Paraaortic lymph node (tissue), 1 donor: Measurements from ENCODE around the genes PIAS2 and CTIF.

DNA sequence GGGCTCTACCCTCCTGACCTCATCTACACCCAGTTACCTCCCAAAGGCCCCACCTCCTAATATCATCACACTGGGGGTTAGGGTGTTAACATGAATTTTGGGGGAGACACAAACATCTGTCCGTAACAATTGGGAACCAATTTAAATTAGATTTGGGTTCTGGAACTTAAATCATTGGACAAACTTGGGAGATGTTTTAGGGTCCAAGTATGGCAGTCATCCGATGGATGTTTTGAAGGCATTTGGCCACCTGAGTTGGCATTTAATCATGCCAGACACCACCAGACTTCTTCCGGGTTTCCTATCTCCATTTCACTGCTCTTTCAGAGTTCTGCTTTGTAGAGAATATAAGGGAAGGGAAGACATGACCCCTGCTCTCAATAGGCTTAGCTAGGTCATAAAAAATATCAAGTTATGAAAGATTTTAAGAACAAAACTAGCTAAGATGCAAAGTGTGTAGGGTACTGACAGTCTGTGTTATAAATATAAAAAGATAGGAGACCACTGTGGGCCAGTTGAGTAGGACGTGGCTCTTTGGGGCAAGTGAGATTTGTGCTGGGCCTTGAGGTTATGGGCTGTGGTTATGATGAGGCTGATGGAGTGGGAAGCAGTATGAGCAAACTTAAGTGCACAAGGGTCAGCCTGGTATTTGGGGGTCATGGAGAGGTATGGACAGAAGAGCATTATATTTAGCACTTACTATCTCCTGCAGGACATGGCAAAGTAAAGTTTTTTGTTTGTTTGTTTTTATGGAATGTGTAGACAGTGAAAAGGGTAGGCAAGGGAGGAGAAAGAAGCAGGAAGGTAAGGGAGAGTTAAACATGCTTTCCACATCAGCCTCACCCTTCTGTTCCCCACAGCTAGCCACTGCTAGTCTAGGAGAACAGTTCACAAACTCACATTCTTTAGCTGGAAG lies 70.0 kb downstream of the SETBP1 start:
- PRO-cap = no peak

DNA sequence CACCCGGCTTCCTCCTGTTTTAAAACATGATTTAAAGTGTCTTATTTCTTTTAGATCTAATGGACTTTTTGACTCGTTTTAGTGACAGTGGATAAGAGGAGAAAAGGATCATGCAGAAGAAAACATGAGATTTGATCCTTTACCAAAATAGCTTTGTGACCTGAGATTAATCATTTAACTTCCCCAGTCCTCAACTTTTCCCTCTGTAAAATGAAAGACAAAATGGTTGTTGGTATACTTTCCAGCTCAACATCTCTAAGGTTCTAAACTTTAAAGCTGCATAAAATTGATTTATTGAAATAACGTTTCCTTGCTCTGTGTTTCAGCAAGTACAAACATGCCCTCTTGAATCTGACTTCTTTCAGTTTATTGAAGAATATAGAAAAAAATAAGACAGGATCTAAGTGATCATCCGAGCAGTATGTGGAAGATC lies 108.4 kb downstream of the SETBP1 start:
- PRO-cap = no peak

GRCh38 chr18:45836179-45836568 lies 10.7 kb downstream of the SIGLEC15 start:
- PRO-cap = no peak

- PRO-cap = no peak
Observed at GRCh38 chr18:46067406-46067872, 4.6 kb downstream of the PSTPIP2 start.

DNA sequence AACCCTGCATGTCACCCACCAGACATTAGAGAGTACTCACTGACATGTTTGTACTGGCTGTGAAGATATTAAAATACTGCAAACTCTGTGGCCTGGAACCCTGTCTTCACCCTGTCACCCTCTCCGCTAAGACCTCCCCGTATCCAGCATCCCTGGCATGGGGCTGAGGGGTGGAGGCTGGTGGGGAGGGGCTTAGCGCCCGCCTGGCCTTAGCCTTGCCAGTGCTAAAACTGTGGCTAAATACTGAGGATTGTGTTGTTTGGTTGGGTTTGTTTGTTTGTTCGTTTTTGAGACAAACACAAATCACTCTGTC lies 1.9 kb downstream of the PSTPIP2 start:
- PRO-cap = no peak

- PRO-cap = no peak
Observed at GRCh38 chr18:46424893-46425570, 91.2 kb downstream of the RNF165 start.

DNA sequence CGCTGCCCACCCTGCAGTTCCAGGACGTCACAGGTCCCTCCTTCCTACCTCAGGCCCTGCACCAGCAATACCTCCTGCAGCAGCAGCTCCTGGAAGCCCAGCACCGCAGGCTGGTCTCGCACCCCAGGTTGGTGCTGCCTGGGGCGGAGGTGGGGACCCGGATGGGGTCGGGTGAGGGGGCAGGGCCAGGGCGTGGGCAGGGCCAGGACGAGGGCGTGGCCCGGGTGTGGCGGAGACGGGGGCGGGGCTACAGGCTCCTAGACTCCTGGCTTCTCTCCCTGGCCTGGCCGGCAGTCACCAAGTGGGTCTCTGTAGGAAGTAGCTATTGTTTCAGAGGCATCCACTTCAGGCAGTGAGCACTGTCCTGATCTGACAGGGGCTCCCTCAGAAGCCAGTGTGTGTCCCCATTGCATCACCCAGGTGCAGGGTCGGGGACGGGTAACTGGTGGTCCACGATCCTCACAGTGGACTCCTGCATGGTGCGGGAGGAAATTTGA lies 99.6 kb downstream of the RNF165 start:
- PRO-cap = no peak

DNA sequence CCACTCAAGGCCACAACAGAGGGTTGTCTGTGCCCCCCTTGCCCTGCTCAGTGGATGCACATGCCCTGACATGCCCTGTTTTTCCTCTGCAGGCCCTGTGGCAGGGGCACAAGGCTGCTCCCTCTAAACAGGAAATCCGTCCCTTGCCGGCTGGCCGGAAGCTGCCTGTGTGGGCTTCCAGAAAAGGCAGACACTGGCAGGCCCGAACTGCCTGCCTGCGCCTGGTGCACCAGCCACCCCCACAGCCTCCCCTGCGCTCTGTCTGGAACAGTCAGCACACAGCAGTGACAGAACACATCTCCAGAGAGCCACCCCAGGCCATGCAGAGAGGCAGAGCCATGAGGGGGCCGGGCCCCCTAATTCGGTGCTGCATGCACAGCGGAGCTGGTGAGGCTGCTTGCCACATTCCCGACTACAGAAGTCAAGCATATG lies 33.5 kb downstream of the LOXHD1 start:
- PRO-cap = no peak

DNA sequence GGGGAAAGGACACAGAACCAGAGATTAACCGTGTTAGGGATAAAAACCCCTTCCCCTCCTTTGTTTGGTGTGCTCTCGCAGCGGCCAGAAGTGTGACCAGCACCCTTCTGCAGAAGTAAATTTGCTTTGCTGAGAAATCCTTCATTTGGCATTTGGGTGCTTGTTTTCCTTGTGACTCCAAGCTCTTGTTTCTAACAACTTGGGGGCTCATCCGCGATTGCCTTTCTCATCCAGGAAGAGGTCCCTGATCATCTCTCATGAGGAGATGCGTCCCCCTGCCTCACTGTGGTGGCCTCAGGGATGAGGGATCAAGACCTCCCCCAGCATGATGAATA lies 48.8 kb downstream of the PIAS2 start:
- PRO-cap = no peak

- PRO-cap = bidirectional peak, plus-strand start at chr18:46917602, minus-strand start at chr18:46917438
Observed at GRCh38 chr18:46916741-46917569, at the start of gene PIAS2. PIAS2 (minus strand) TSS chr18:46917507.

GRCh38 chr18:47022953-47023313 lies 12.5 kb downstream of the ELOA2 start:
- PRO-cap = no peak

DNA sequence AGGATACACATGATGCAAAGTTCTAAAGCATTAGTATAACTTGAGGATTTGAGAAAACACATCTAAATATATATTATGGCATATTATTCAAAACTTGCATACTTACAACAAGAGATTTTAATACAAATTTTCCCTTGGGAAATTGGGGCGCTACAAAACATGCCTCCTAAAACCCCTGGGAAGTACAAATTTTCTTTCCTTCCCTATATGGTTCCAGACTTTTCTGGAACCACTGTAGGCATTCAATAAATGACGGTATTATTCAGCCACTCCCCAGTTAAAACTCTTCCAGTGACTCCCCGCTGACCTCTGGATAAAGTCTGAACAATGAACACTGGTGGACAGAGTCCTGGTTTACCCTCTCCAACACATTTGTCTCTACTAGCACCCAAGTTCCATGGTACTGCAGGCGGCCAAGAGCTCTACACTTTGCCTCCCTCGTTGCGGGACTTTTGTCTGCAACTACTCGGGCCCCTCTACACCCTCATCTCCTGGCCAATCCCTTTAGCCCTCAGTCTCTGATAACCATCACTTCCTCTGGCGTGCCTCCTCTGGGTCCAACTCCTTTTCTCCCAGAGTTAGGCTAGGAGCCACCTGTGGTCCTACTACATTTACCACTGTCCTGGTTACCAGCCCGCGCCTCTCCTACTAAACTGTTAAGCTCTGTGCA lies 998 bp downstream of the HDHD2 start:
- PRO-cap = no peak

GRCh38 chr18:47953425-47954116 lies 23.1 kb upstream of the SMAD2 start:
- PRO-cap = no peak

DNA sequence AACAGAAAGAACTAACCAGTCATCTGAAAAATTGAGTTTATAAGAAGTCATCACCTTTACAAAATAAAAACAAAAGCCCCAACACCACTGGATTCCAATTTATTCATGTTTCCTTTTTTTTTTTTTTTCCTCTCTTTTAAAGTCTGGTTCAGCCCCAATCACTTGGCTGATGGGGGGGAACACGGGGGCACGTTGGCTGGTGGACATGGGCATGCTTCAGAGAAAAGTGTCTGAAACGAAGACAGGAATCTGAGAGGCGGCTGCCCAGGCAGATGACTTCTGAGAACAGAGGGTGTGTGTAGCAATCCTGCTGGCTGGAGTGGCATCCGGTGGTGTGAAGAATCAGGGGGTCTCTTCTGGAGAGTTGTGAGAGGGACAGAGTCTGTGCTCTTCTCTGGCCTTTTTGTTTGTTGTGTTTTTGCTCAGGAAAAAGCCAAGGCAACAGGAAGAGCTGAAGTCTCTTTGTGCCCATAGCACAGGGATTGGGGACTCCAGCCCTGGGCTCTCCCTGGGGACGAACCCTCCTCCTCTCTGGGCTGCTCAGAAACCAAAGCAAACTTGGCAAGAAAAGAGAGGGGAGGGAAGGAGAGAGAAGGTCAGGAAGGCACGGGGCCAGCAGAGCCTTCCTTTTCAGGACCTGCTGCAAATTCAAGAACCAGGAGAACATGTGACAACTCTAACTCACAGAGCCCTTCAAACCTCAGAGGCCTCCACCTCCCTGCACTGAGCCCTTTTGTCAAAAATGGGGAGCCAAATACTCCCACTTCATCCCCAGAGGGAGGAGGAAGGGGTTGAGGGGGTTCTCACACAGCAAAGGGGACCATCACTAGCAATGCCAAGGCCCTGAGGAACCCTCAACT lies 97.0 kb upstream of the SMAD2 start:
- PRO-cap = no peak

- PRO-cap = no peak
Observed at GRCh38 chr18:48099988-48100467, 169.6 kb upstream of the SMAD2 start.

DNA sequence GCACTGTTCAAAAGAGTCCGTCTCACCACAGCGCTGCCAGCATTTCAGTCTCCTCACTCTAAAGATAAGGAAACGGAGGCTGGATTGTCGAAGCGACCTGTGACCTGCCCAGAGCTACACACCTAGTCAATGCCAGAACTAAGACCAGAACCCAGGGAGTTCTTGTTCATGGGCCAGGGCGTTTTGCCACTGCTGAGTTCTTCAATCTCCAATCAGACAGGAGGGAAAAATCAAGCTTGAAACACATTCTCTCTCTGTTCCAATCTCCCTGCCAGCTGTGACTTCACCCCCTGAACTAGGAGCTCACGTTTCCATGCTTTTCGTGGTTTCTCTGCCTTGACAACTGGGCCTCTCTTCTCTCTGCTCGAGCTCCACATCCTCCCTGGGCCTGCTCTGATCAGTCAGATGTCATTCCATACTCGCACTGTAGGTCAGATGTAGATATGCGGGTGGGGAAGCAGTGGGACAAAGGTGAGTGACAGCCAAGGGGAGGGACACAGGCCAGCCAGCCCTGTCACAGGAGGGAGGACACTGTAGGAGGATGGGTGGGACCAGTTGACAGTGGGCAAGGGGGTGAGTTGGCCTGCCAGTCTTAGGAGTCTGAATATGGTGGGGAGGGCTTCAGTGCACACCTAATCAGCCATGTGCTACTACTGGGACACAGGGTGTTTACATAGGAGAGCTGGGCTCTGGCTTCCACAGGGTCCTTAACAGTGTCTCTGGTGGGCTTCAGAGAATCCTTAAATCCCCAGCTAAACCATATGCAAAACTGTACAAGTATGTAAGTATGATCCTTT lies 221.2 kb upstream of the SMAD2 start:
- PRO-cap = no peak

GRCh38 chr18:48455570-48456768 lies 46.8 kb upstream of the ZBTB7C start:
- PRO-cap = no peak

DNA sequence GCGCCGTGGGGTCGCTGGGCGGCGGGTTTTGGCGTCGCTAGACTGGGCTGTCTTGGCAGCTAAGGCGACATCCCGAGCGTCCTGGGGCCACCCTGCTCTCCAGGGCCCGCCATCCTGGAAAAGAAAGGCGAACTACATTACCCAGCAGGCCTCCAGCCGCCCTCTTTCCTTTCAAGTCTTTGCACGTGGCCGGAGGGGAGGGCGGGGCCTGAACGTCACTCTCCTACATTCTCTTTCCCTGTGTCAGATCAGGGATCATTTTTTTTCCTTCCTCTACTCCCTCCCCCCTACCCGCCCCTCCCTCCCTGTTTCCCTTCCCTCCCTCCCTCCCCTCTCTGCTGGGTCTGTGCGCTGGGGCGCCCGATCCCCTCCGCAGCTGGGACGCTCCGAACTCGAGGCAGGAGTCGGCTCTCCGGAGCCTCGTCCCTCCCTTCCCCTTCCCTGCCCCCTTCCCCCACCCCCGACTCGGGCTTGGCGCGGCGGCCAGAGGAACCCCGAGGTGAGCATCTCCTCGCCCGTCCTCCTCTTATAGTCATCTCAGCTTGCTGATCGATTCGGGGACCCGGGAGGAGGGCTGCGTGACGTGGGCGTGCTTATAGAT lies at the start of gene CTIF:
TSS of gene CTIF (plus strand) at position 218 of the 601 bp plus-strand sequence.
- PRO-cap = bidirectional peak, plus-strand start at position 338 of the sequence, minus-strand start at position 116 of the sequence

DNA sequence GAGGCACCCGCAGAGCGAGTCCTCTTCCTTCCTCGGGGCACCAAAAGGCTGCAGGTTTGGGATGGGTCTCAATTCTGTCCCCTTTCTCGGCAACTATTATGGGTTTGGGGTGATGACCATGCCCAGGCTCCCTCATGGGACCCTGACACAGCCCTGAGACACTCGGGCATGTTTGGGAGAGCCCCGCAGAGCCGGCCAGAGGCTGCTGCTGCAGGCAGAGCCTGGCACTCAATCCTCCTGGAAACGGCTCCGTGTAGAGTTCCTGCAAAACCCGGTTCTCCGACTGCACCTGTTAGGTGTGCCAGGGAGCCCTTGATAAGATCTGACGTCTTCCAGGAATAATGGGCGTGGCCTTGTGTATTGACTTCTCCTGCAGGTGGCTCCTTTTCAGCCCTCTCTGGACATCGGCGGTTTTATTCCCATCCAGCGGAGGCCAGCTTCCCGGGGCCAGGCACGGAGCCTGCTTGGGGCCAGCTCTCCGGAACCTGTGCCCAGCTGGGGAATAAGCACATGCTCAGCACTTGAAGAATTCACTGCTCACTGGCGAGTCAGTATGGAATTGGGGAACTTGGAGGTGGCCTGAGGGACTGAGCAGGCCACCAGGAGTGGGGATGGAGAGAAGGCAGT lies 77.2 kb downstream of the CTIF start:
- PRO-cap = no peak

- PRO-cap = no peak
Observed at GRCh38 chr18:48663525-48664234, 124.8 kb downstream of the CTIF start.